ENCODE measurements around the gene SENP8.

DNA sequence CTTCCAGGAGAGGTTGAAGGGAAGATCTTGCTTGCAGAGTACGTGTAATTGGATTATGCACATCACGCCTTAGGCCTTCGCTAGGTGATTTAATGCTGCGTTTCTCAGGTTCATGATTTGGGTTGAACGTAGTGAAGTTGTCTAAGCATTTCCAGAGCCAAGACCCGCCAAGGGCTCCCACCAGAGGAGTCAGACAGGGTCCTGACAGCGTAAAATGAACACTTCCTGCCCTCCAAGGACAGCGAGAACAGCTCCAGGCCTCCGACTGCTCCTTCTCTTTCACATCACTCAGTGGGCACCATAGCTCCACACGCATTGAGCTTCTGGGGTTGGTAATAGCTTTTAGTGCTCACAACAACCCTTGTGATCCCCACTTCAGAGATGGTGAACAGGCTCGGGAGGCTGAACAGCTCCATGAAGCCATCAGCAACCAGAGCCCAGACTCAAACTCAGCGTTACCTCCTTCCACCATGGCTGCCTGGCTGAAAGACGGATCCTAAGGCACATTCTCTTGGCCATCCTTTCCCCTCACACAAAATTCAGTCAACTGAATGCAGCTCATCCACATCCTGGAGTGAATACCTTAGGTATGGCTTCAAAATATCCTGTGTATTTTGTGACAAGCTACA is 27.3 kb downstream of the TLE3 start:
- PRO-cap, 7 experiments, result no peak in any of the 7 experiments
- RAMPAGE, long total RNA, 2 experiments, result no peak in any of the 2 experiments

DNA sequence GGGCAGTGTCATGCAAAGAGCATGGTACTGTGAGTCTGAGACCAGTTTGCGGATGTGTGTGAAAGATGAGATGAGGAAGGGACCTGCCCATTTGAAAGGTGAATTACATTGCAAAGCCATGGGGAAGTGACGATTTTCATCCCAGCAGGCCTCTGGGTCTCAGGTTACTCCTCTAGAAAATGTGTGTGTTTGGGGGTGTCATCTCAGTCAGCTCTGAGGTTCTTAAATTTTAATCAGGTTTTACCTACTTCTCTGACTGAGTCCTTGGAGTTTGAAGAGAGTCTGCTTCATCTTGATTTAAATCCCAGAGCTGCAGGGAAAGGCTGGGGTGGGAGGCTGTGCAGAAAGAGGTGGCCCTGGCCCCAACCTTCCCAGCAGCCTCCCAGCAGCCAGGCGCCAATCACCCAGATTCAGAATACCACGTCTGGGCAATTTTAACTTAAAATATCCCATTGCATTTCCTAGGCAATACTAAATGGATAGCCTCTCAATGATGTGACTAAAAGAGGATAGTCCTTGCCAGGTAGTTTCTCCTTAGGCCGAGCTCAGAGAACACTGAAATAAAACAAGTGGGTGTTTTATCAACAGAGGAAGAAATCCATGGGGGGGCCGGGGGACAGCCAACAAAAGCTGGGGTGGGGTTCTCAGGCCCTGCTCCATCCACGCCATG is 15.9 kb downstream of the TLE3 start:
- PRO-cap, 7 experiments, result no peak in any of the 7 experiments
- RAMPAGE, long total RNA, 2 experiments, result no peak in any of the 2 experiments

DNA sequence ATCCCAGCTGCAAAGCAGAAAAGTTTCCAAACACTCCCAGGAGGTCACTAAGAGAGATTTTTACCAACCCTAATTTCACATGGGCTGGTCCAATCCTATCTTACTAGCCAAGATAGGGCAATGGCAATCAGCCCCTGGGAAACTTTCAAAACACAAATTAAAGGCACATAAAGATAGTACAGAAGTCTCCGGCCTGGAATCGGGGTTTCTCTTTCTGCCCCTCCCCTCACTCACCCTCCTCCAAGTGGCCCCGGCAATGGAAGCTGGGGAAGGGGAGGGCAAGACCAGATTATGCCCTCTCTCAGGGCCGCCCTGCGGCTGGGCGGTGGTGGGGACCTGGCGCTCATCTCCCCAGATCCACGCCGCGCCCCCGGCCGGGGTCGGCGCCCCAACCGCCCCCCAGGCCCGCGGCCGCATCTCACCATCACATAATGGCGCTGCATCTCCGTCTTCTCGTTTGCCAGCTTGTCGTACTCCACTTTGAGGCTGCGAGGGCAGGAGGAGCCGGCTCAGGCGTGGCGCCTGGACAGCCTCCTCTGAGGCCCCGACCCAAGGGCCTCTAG is 2.5 kb downstream of the TLE3 start:
- PRO-cap, 7 experiments, result no peak in any of the 7 experiments
- RAMPAGE, long total RNA, 2 experiments, result no peak in any of the 2 experiments

DNA sequence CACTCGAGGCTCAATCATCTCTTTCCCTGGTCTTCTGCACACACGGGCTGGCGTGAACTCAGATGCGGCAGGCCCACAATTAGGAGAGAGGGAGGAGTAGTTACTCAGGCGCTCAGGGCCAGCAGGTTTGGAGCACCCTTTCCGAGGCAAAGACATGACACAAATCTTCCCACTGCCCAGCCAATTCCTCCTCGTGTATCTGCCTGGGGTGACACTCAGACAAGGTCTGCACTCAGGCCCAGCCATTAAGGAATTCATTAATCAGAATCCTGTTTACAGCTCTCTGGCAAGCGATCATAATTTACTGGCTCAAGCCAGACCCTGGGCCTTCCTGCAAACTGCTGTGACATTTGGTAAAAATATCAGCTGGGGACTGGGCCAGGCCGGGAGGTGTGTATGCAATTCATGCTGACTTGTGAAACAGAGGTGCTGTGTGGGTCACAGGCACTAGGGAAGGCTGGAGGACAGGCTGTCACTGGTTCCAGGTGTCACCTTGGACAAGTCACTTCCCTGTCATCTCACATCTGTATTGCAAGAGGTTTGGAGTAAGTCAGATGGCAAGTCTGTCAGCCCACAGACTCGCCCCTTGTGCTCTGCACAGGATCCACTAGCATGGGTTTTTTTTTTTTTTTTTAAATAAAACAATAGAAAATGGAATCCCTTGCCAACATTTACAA is 68.2 kb upstream of the TLE3 start:
- PRO-cap, 7 experiments, result no peak in any of the 7 experiments
- RAMPAGE, long total RNA, 2 experiments, result no peak in any of the 2 experiments

- PRO-cap, 7 experiments, result no peak in any of the 7 experiments
- RAMPAGE, long total RNA, 2 experiments, result no peak in any of the 2 experiments
Observed at GRCh38 chr15:70180805-70181456, 83.2 kb upstream of the TLE3 start.

DNA sequence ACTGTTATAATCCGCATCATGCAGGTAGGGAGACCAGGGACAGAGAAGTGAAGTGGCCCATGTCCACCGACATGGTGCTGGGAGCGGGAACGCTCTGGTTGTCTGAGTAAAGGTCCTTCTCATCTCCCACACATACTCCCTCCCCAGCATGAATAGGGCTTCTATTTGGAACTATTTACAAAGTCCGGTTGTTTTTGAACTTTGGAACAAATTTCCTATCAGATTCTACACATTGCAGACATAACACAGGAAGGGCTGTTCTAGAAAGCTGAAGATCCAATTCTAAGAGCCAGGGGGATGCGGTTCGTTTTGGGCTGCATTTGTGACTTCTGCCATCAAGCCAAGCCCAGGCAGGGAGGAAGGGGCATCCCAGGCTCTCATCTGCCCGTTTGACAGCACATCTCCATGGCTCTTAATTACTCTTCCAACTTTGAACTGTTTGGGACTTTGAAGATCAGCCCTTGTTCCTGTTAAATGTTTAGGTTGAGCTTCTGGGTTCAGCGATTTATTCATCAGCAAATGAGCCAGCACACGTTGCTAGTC is 94.9 kb upstream of the TLE3 start:
- PRO-cap, 7 experiments, result no peak in any of the 7 experiments
- RAMPAGE, long total RNA, 2 experiments, result no peak in any of the 2 experiments

DNA sequence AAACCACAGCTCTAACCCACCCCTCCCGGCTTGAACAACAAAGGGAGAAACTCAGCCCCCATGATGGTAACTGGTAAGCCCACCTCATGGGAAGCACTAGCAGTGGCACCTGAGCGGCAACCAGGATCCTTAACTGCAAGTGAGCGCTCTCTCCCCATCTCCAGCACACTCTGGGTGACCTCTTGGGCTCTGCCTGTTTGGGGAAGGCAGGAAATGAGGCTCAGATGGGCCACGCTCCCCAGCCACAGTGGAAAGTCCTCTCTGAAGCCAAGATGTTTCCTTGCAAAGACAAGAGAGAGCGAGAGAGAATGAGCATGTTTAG is 289.1 kb downstream of the UACA start:
- PRO-cap, 7 experiments, result no peak in any of the 7 experiments
- RAMPAGE, long total RNA, 2 experiments, result no peak in any of the 2 experiments

DNA sequence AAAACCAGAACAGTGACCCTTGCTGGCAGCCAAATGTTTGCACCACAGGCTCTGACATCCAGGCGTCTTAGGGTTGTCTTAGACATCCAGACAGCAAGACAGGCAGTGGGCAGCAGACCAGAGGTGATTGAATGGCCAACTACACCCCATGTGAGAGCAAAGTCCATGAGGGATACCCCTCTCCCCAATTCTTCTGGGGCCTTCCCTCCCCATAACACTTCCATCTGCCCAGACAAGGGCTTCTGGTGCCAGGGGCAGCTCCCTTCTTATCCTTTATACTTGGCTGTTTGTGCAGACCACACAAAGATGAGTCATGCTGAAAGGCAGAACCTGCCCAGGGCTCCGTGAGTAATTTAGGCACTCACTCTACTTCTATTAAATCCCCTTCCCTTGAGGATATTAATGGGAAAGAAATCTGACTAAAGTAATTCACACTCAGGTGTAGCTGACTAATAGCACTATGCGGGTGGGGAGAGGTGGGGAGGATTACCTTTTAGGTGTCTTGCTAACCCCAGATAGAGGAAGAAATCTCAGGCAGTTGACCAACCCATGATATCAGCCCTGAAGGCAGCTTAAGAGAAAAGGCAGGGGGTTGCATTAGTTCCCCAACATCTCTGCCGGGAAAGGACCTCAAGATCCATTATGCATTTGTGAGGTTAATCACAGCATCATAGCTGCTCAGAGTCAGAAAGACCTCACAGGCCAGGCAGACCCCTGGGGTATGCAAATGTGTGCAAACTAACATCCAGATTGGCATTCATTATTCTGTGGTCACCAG is 257.8 kb downstream of the UACA start:
- PRO-cap, 7 experiments, result no peak in any of the 7 experiments
- RAMPAGE, long total RNA, 2 experiments, result no peak in any of the 2 experiments

DNA sequence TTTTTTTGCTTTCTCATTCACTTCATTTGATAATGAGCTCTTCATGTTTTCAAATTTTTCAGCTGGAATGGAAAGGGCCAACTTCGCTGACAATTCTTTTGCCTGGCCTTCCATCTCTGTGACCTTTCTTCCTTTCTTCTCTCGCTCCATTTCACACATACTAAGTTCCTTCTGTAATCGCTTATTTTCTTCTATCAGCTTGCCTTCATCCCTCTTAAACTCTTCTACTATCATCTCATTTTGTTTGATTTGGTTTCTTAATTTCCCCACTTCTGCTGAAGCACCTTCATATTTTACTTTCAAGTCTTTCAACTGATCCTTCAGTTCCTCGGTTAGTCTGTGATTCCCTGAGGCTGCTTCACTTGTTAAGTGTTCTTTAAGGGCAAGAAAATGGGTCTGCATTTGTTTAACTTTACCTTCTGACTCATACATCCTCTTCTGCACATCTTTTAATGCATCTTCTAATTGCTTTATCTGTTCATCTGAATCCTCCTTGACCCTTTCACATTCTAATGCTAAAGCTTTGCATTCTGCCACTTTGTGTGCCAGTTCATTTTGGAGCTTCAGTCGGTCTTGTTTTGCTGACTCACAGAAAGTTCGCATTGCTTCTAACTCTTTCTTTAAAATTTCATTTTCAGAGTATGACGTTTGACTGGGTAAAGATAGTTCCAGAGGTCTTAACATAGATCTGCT is 94.5 kb downstream of the UACA start:
- PRO-cap, 7 experiments, result no peak in any of the 7 experiments
- RAMPAGE, long total RNA, 2 experiments, result no peak in any of the 2 experiments

DNA sequence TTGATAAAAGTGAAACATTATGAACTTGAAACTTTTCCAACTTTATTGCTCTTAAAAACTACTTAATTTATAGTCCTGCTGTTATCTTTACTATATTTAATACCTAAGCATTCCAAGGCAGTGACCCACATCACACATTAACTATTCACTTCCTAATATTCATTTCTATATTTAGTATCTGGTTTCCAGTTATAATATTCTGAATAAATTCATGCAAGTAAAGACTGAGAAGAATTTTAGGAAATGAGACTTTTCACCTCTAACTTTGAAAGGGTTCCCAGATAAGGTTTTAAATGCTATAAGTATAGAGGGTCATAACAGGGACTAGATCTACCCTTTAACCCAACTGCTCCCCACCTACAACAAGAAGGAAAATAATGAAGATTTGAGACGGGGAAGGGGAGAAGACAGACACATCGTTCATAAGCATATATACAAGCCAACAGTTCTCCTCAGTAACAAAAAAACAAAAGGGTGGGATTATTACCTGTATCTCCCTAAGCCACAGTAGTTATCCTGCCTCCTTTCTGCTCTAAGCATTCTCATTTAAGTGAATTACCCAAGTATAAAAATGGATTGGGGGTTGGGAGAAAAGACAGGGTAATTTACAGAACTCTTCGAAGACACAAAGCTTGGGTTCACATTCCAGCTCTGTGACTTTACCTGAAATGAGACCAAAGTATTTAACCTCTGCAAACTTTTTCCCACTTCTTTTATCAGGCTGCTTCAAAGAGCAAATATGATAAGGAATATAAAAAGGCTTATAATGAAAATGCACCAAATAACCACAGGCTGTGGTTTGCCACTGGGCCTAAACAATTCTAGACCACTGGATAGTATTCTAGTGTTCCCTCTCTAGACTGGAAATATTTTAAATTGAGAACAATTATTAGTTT is 64.6 kb downstream of the UACA start:
- PRO-cap, 7 experiments, result no peak in any of the 7 experiments
- RAMPAGE, long total RNA, 2 experiments, result no peak in any of the 2 experiments

DNA sequence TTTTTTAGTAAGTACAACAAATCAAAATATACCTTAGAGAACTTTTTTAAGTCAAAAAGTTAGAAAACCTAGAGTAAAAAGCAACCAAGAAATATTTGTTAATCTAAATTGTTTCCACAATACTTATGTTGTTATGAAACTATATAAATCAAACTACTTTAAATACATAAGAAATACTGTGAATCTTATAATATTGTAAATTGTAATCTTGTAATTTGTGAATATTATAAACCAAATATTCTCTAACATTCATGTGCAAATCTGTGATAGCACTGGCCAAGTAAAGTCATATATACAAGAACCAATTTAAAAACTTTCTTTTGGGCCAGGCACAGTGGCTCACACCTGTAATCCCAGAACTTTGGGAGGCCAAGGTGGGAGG is 23.4 kb downstream of the UACA start:
- PRO-cap, 7 experiments, result no peak in any of the 7 experiments
- RAMPAGE, long total RNA, 2 experiments, result no peak in any of the 2 experiments

- PRO-cap, 7 experiments, result no peak in any of the 7 experiments
- RAMPAGE, long total RNA, 2 experiments, result no peak in any of the 2 experiments
Observed at GRCh38 chr15:70750117-70751059, 13.0 kb downstream of the UACA start.

- PRO-cap, 7 experiments, result no peak in any of the 7 experiments
- RAMPAGE, long total RNA, 2 experiments, result no peak in any of the 2 experiments
Observed at GRCh38 chr15:70913898-70914615, 21.4 kb downstream of the LRRC49 start.

- PRO-cap, 7 experiments, result no peak in any of the 7 experiments
- RAMPAGE, long total RNA, 2 experiments, result no peak in any of the 2 experiments
Observed at GRCh38 chr15:71128174-71128559, 12.9 kb downstream of the THSD4 start.

- PRO-cap, 7 experiments, result no peak in any of the 7 experiments
- RAMPAGE, long total RNA, 2 experiments, result no peak in any of the 2 experiments
Observed at GRCh38 chr15:71296339-71296744, 181.1 kb downstream of the THSD4 start.

DNA sequence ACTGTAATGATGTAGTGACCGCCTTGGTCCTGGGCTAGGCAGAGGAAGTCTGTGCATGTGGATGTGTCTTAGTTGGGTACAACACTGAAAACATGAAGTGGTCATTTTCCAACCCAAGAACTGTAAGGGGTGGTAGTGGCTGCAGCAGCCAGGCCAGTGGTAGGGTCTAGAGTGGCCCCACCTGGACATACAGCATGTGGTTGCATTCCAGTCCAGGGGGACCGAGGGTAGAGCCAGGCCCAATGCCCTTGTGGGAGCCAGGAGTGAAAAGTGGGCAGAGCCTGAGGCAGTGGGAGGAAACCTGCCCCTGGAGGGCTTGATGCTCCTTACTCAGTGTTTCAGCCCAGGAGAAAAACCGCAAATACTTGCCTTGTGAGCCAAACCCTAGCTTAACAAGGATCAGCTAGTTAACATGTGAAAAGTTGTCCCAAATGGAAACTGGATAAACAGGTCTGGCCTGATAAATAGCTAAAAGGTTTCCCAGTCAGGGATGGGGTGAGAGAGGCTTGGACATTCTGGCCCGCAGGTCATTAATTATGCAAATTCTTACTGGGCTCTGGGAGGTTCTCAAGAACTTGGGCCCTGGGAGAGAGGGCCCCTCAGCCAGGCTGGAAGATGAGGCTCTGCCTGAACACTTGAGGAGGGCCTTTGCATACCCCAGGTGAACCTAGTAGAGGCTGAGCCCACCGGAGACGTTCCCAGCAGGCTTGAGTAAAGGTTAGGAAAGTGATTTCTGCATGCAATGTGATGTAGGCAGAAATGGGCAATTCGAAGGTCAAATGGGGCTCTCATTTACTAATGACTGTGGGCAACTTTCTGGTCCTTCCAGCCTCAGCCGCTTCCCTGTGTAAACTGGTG is 222.0 kb downstream of the THSD4 start:
- PRO-cap, 7 experiments, result no peak in any of the 7 experiments
- RAMPAGE, long total RNA, 2 experiments, result no peak in any of the 2 experiments

- PRO-cap, 7 experiments, result no peak in any of the 7 experiments
- RAMPAGE, long total RNA, 2 experiments, result no peak in any of the 2 experiments
Observed at GRCh38 chr15:71567112-71567805, 243.1 kb upstream of the NR2E3 start.

GRCh38 chr15:71899591-71900095 is 89.3 kb downstream of the NR2E3 start:
- PRO-cap, 7 experiments, result no peak in any of the 7 experiments
- RAMPAGE, long total RNA, 2 experiments, result no peak in any of the 2 experiments

DNA sequence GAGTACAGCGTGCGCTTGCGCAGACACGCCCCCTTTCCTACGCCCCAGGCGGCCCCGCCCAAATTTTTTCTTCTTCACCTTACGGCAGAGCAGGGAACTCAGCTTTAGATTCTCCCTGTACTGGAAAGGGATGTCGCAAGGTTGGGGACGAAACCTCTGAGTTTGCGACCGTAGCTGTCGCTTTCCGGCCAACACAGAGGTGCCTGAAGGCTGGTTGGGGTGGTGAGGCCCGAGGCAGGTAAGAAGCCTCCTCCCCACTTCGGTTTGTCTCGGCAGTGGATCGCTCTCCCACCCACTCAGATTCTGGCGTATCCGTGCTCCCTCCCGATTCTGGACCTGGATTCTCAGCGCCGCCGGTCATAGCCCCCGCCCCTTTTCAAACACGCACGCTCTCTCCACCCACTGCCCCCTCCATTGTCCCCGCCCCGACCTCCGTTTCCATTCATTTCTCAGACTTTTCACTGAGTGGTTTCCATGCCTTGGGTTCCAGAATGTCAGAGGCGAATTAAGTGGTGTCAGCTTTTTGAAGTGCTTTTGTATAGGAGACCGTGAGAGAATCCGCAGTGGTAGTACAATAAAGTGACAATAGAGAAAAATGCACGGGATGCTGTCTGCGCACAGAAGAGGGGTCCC is at the start of gene SENP8:
TSS of gene SENP8 (plus strand) at position 177 of the 633 bp plus-strand sequence.
- PRO-cap, 7 experiments, result peak in 7 of 7 experiments; most common plus-strand start position 196 of the sequence (in 6); most common minus-strand start position 349 of the sequence (in 3)
- RAMPAGE, long total RNA, 2 experiments, result start-site peak on the plus strand in 2 of 2 experiments, centred at positions 185 to 197 of the sequence, 21 to 59 reads per replicate

- PRO-cap, 7 experiments, result no peak in any of the 7 experiments
- RAMPAGE, long total RNA, 2 experiments, result no peak in any of the 2 experiments
Observed at GRCh38 chr15:72196571-72197697, 653 bp downstream of the GRAMD2A start.